ENCODE measurements around a stretch of chr20.

- PRO-cap, 2 experiments: no peak in any of the 2 experiments
Measured at GRCh38 chr20:47357006-47357272, 440 bp upstream of the ZMYND8 start.

- PRO-cap, 2 experiments: no peak in any of the 2 experiments
Measured at GRCh38 chr20:47359481-47360013, 3.0 kb upstream of the ZMYND8 start.

DNA sequence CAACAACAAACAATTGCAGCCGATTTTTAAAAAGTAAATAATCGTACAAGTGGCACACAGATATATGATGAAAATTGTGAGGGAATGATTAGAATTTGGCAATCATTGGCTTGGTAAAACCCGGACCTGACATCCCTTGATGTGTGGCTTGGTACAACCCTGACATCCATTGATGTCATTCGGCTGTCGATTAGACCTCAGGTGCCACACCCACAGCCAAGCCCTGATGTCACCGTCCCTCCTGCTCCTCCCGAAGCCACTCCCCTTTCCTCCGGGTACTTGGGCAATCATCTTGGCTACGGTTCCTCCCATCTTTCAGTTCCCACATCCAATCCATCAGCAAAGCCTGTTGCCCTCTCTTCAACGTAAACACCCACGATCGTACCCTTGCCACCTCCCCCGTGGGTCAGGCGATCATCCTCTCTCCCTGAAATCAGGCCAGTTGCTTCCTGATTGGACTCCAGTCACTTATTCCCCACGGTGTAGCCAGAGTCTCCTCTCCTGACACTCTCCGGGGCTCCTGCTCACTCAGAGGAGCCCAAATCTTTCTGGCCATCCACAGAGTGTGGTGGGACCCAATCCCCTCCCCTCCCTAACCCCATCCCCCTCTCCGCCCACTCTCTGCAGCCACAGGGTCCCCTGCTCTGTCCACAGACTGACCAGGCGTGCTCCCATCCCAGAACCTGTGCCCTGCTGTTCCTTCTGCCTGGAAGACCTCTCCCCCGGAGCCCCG lies 44.5 kb downstream of the SULF2 start:
- PRO-cap, 2 experiments: no peak in any of the 2 experiments

DNA sequence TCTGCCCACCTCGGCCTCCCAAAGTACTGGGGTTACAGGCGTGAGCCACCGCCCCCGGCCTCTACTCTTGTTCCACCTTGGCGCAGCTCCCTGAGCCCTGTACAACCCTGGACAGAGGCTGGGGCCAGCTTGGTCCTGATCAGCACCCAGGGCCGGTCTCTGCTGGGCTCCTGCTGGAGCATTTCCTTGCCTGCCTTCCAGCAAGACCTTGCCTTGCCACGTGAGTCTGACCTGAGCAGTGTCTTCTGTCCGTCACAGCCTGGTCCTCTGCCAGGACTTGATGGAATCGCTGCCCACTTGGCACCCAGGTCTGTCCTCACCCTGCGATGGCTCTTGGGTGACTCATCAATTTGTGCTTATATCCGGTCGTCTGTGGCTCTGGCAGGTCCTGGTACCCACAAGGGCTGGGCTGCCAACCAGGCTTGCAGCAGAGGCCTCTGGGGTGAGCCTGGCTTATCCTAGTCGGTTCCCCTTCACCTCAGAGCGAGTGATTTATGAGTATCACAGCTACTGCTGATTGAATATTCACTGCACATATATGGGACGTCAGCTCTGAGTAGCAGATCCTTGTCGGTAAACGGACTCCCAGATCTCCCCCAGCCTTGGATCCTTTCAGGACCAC lies 10.0 kb upstream of the SULF2 start:
- PRO-cap, 2 experiments: no peak in any of the 2 experiments

- PRO-cap, 2 experiments: no peak in any of the 2 experiments
Measured at GRCh38 chr20:47844170-47844865, 59.0 kb upstream of the SULF2 start.

DNA sequence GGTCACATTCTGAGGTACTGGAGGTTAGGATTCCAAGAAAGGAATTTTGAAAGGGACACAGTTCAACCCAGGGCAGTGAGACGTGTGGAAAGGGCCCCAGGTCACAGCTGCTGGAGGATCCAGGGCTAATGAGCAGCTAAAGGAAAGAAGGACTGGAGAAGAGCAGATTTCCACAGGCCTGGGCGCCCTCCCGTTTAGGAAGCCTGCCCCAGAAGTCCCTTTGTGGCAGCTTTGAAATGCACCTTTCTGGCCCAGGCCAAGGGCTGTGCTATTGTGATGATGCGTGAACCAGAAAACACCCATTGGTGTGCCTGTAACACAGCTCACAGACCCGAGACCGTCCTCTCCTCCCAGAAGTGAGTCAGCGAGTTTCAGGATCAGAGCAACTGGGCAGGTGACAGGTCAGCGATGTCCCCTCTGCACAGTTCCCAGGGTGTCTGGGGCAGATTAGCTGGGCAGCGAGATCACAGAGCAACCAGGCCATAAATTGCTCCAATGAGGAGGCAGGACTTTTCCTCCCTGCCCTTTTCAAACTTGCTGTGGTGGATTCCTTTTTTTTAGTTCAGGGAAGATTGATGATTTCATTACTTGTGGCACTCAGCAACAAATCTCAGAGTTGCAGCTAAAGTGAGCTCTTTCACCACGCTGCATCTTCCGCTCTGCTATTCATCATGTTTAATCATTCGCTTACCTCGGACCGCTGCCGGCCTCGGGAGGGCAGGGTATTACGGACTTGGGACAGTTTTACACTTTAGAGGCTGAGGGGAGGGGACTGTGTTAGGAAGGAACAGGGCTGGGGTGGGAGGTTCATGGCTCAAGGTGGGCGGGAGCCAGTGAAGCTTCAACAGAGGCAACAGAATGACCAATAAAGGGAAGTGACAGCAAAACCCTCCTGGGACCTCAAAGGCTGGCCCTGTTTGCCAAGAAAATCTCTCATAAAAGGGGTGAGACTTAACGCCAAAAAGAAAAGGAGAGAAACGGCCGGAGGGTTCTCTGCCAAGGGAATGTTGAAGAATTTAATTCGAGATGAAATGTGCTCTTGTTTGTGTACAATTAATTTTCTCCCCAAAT lies 72.1 kb upstream of the SULF2 start:
- PRO-cap, 2 experiments: no peak in any of the 2 experiments

DNA sequence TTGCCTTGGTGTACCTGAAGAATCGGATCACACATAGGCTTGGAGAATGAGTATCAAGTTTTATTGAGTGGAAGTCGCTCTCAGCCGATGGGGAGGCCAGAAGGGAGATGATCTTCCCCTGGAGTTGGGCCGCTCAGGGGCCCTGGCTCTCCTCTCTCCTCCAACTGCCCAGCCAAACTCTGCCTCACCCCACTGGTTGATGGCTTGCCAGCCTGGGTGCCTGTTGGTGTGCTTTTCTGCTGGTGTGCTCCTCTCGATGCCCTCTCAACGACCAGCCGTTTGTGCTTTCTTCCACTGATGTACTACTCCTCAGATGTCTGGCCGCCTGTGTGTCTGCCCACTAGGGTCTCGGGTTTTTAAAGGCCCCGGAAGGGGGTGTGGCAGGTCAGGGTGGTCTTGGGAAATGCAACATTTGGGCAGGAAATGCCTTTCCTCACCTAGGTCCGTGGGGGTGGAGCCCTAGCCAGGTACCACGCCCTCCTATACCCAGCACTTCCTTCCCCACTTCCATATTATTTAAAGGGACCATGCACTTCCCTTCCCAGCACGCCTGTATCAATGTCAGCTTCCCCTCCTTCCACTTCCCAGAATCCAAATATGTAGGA lies 516.2 kb downstream of the PREX1 start:
- PRO-cap, 2 experiments: no peak in any of the 2 experiments

DNA sequence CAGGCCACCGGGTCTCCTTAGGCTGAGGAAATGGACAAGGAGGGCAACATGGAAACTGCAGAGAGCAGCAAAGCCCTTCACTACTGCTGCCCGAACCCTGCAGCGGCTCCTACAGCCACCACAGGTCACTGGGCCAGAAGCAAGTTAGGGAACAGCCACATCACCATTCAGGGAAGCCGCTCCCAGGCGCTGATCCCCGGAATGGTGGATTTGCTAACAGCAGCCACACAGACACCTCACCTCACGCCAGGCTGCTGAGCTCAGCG lies 453.9 kb downstream of the PREX1 start:
- PRO-cap, 2 experiments: peak in 1 of 2 experiments; most common minus-strand start position 206 of the sequence (in 1)

DNA sequence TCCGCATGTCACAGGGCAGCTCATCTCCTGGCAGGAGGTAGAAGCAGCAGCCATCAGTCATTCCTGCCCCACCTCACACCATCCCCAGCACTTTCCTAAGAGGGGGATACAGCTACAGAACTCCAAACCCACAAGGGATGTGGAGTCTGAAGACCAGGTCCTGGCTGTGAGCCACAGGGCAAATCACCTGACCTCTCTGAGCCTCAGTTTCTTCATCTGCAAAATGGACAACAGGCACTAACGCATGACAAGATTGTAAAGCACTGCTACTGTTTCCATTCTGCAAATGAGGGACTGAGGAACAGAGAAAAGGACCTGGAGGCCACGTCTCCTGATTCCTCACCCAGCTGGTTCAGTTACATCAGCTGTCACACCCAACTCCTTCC lies 185.3 kb downstream of the PREX1 start:
- PRO-cap, 2 experiments: no peak in any of the 2 experiments

- PRO-cap, 2 experiments: no peak in any of the 2 experiments
Measured at GRCh38 chr20:48702141-48702711, 125.6 kb downstream of the PREX1 start.

GRCh38 chr20:48736389-48737076 lies 91.3 kb downstream of the PREX1 start:
- PRO-cap, 2 experiments: no peak in any of the 2 experiments

GRCh38 chr20:48753896-48754657 lies 73.7 kb downstream of the PREX1 start:
- PRO-cap, 2 experiments: no peak in any of the 2 experiments

- PRO-cap, 2 experiments: no peak in any of the 2 experiments
Measured at GRCh38 chr20:48770606-48771001, 57.2 kb downstream of the PREX1 start.

DNA sequence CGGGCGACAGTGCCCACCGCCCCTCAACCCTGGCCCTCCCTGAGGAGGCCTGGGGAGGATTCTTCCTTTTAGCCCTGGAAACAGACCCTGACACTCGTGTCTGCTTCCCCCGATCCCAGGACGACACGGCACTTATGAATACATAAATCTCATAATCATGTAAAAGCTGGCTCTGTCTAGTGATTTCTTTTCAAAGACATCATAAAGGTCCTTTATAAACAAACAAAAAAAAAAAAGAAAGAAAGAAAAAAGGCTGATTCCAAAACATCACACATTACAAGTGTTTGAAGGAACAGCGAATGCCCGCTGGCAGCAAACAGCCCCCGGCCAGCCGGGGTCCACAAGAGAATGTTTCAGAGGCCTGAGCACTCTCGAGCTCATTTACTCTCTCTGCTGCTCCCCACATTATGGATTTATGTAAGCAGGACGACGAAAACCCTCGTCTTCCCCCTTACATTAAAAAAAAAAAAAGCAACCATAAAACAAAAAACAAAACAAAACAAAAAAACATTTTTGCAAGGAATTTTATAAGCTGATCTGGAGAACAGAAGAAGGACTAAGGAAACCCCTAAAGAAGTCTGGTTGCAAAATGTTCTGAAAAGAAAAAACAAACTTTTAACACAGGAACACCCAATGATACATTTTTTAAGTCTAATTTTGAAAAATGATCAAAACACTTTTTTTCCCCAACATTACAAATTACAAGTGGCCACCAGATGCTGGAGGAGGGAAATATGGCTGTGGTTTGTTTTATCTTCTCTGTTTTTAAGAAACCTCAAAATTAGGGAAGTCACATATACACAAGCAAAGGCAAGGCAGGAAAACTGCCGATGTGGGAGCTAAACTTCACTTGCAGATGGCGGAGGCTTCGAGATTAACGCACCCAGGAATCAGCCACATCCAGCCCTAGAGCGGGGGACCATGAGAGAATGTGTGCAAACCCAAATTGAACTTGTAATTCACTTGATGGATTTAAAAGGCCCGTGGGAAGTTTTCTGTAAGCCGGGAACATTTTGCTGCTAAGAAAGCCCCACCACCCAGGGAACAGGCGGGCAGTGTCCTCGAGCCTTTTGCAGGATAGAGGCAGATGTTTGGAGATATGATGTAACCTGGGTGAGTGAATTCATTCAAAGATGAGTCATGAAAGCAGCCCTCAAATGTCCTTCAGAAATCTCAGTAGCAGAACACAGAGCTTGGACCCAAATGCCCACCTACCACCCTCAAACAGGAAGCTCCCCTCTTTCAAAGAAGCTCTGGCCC lies 40.2 kb downstream of the PREX1 start:
- PRO-cap, 2 experiments: no peak in any of the 2 experiments

DNA sequence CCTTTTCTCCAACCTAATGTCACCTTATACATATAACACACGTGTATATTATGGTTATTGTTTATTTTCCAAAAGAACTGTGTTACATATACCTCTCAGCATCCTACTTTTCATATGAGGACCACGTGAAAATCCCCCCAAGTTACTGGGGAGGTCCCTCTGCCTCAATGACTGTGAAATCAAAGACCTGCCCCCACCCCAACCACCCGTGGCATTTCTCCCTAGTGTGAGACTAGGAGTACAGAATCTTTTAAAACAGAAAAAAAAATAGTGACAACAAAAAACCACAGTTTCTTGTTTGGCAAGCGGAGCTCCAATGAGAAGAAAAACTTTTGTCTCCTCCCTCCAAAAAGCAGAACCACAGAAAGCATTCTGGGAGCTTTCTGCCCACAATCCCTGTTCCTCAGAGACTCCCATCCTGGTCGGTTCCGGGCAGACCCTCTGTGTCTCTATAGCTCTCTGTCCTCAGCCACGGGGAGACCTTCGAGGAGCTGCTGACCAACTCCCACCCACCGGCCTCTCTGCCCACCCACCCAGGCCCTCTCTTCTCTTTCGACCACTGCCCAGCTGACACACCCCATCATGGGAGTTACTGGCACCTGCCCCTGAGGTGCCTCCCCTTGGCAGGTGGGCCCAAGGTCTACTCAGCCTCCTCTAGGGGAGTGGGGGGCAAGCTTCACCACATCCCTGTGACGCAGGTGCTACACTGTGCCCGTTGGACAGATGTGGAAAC lies 4.9 kb downstream of the PREX1 start:
- PRO-cap, 2 experiments: peak in 1 of 2 experiments; most common plus-strand start position 399 of the sequence (in 1)

DNA sequence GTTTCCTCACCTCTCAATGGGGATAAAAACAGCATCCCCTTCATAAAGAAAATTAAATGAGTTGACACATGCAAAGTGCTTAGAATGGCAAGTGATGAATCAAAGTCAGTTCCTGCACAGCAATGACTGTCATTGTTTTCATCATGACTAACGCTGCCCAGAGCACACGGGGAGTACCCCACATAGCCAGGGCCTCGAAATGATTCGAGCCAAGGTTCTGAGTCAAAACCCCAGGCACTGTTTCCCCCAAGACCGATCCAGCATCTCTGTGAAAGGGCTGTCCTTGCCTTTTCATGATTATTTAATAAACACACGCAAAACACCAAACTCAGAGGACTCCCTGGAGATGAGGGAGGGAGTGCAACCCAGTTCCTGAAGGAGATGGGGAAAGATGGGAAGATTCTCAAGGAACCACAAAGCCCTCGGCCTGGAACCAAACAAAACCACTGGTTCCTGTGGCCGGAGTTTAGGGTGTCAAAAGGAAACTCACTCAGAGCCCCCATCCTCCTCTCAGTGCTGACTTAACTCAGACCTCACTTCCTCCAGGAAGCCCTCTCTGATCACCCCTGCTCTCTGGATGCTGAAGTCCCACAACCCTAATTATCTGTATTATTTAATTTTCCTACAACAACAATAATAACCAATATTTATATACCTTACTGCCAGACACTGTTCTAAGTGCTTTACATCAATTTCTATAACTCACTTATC lies 3.7 kb downstream of the PREX1 start:
- PRO-cap, 2 experiments: no peak in any of the 2 experiments

- PRO-cap, 2 experiments: no peak in any of the 2 experiments
Measured at GRCh38 chr20:48897356-48897688, 24.2 kb upstream of the ARFGEF2 start.

- PRO-cap, 2 experiments: no peak in any of the 2 experiments
Measured at GRCh38 chr20:48920013-48920719, 1.3 kb upstream of the ARFGEF2 start.

GRCh38 chr20:48922863-48923829 lies 1.6 kb downstream of the ARFGEF2 start:
- PRO-cap, 2 experiments: no peak in any of the 2 experiments

DNA sequence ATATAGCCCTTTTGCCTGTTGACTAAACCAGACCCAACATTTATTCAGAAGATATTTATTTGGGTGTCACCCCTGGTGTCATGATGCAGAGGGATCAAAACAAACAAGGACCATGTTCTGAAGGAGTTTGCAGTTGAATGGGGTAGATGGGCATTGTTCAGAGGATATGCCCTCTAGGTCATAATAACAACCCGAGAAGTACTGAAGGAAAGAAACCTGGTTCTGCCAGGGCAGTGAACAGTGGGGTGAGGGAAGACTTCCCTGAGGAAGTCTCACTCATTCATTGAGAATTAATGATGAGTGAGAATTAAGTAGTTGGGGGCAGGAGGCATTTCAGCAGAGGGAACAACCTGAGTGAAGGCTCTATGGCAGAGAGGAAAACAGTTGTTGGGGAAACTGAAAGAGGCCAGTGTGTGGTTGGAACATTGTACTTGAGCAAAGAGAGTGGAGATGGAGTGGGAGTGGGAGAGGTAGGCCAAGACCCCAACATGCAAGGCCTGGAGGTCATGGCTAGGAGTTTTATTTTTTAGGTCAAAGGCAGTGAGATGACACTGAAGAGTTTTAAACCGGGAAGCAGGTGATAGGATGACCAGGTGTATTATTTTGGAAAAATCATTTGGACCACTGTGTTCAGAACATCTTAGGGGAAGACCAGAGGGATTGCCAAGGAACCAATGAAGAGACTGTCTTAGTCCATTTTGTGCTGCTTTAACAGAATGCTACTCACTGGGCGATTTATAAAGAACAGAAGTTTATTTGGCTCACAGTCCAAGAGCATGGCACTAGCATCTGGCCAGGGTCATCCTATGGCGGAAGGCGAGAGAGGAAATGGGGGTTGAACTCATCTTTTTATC lies 8.1 kb downstream of the ARFGEF2 start:
- PRO-cap, 2 experiments: no peak in any of the 2 experiments

All from Metastatic Liver Carcinoma in the Lung (tissue), 2 donors.